A172 (cell line): ENCODE measurements around a stretch of chr13.

- RAMPAGE, long total RNA: no peak
These were observed 99.5 kb downstream of the ING1 start for GRCh38 chr13:110812584-110813809.

DNA sequence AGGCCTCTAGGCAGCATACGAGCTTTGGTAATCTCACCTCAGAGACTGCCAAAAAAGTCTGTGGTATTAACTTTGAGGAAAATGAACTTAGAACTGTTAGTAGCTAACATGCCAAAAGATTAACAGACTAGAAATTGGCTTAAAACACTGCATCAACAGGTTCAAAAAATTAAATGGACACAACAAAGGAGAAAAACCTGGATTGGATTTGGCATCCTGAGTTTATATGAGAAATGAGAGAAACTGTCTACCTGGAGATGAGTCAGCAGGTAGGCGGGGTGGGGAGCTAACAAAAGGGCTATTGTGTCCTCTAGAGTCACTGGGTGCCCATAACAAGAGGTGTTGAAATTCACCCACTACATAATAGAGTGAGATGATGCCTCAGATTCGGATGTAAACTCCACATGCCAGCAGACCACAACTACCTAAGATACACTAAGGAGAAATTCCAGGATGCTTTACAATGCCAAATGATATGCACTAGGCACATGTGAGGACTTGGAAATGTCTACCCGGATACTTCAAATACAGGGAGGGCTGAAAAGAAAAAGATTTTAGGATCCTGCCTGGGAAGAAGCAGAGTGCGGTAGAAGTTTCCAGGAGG is 6.4 kb downstream of the ANKRD10 start:
- RAMPAGE, long total RNA: no peak

GRCh38 chr13:110921431-110922075 is 6.7 kb upstream of the ANKRD10 start:
- RAMPAGE, long total RNA: no peak

DNA sequence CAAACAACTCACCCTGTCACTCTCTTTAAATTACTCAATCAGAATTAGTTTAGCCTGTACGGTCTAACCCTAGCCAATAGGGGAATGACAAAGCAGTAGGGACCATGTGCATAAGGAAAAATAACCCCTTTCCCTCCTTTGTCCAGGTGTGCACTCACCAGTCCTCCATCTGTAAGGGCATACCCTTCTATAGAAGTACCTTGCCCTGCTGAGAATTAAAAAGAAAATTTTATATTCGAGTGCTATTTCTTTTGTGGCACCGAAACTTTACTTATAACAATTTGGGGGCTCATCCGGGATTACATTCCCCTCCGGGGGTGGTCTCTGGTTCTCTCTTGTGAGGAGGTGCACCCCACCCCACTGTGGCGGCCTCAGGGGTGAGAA is 50.7 kb upstream of the ANKRD10 start:
- RAMPAGE, long total RNA: no peak

GRCh38 chr13:111043543-111043846 is 71.6 kb upstream of the ARHGEF7 start:
- RAMPAGE, long total RNA: no peak

DNA sequence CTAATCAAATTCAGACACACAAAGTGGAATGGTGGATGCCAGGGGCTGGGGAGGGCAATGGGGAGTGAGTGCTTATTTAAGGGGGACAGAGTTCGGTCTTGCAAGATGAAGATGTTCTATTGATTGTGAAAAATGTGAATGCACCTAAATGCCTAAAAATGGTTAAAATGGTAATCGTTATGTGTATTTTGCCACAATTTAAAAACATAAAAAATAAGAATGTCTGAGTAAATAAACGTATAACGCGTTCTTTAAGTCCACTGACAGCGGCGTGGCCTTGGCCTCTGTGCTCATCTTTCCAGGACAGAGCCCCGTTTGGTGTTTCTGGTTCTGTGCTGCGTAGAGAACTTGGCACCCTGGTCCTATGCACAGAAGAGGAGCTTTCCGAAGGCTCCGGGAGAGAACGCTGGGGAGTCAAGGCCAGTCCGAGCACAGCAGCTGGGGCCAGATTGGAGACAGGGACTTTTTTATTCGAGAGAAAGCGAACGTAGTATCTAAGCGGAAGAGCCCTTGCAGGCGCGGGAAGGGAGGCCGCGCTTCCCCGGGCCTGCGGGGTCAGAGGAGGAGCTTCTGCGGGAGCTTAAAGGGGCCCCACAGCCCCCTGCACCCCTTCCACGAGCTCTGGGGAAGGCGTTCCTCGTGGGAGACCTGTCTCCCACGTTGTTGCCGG is 48.7 kb upstream of the ARHGEF7 start:
- RAMPAGE, long total RNA: no peak

- RAMPAGE, long total RNA: no peak
These were observed 33.0 kb upstream of the ARHGEF7 start for GRCh38 chr13:111082032-111082654.

GRCh38 chr13:111175271-111175791 is 60.2 kb downstream of the ARHGEF7 start:
- RAMPAGE, long total RNA: no peak

DNA sequence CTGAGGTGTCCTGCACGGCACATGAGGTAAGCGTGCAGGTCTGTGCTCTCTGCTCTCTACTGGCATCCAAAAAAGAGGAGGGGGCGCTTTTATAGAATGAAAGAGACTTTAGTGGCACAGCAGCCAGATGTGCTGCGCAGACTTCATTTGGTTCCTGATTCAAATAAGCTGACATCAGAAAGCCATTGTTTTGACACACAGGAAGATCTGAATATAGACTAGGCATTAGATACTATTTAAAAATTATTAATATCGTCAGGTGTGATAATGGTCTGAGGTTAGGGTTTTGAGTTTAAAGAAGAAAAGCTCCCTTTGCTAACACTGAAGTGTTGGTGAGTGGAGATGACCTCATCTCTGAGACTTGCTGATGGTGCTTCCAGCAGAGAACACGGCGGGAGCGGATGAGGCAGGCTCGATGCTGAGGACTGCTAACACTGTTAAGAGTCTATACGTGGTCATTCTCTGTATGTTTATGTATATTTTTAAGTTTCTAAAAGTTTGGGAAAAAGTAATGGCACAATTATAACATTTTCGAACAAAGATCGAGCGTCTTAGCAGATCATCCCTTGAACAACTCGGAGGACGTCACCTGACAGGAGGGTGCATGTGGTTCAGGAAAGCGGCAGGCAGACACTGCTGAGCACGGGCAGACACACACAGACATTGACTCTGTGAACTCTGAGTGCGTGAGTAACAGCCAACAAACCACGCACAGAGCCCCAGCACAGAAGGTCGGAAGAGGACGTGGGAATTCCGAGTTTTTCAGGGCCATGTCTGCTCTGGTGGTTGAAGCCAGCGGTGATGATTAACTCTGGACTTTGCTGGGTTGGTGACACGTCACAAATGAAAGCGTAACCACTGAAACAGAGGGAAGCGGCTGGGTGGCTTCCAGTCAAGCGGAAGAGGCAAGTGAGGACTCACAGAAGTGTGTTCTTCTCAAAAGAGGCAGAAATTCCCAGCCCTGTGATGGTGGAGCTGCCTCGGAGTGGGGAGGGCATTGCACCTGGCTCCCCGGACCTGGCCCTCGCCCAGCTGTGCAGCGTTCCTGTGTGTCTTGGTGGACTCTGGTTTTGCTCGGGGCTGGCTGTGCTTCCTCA is 92.0 kb upstream of the TEX29 start:
- RAMPAGE, long total RNA: no peak

- RAMPAGE, long total RNA: no peak
These were observed 42.2 kb upstream of the TEX29 start for GRCh38 chr13:111278022-111278782.

GRCh38 chr13:111483272-111483803 is 162.9 kb downstream of the TEX29 start:
- RAMPAGE, long total RNA: no peak

GRCh38 chr13:111860167-111860744 is 206.7 kb upstream of the SOX1 start:
- RAMPAGE, long total RNA: no peak

GRCh38 chr13:112113500-112113846 is 46.5 kb downstream of the SOX1 start:
- RAMPAGE, long total RNA: no peak

GRCh38 chr13:112236458-112237296 is 139.5 kb upstream of the SPACA7 start:
- RAMPAGE, long total RNA: no peak

DNA sequence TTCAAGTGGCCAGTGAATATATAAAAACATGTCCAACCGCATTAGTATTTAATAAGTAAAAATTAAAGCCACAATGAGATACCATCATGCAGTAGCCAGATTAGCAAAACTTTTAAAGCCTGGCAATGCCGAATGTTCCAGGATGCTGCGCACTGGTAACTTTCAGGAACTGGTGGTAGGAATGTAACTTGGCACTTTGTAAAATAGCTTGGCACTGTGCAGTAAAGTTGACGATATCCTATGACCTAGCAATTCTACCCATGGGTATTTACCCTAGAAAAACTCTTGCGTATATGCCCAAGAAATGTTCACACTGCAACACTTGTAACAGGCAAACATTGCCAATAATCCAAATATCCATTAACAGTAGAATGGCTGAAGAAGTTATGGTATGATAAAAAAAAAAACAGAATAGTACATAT is 97.7 kb downstream of the SPACA7 start:
- RAMPAGE, long total RNA: no peak

GRCh38 chr13:112554860-112555248 is 33.1 kb downstream of the TUBGCP3 start:
- RAMPAGE, long total RNA: no peak

GRCh38 chr13:112606042-112606904 is 18.3 kb upstream of the TUBGCP3 start:
- RAMPAGE, long total RNA: no peak

GRCh38 chr13:112644079-112644278 is 45.9 kb upstream of the ATP11A start:
- RAMPAGE, long total RNA: no peak

- RAMPAGE, long total RNA: no peak
These were observed 1.4 kb upstream of the ATP11A start for GRCh38 chr13:112688383-112688954.

DNA sequence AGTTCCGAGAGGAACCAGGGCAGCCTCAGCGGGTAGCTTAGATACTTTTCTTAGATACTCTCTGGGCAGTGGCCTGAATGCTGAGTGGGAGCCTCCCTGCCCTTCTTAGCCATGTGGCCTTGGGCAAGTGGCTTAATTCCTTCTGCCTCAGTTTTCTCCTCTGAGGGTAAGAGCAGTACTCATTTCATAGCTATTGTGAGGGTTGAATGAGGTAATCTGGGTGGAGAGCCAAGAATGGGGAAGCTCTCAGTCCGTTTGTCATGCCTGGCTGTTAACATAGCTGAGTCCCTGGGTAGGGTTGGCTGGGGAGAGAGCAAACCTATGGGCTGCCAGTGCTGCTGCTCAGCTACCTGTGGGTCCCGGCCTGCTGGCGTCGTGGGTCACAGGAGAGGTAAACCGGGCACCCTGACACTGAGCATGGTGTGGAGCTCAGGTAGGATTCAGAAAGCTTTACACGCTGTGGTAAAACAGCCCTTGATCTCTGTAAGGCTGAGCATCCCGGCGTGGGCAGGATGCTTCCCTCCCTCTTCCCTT is 4.3 kb downstream of the ATP11A start:
- RAMPAGE, long total RNA: no peak